ENCODE data around the gene CNTNAP3B.

GRCh38 chr9:37402862-37403605 is 19.5 kb upstream of the GRHPR start:
- PRO-cap = no peak
- RAMPAGE, long total RNA, 2 experiments = no peak in any of the 2 experiments

DNA sequence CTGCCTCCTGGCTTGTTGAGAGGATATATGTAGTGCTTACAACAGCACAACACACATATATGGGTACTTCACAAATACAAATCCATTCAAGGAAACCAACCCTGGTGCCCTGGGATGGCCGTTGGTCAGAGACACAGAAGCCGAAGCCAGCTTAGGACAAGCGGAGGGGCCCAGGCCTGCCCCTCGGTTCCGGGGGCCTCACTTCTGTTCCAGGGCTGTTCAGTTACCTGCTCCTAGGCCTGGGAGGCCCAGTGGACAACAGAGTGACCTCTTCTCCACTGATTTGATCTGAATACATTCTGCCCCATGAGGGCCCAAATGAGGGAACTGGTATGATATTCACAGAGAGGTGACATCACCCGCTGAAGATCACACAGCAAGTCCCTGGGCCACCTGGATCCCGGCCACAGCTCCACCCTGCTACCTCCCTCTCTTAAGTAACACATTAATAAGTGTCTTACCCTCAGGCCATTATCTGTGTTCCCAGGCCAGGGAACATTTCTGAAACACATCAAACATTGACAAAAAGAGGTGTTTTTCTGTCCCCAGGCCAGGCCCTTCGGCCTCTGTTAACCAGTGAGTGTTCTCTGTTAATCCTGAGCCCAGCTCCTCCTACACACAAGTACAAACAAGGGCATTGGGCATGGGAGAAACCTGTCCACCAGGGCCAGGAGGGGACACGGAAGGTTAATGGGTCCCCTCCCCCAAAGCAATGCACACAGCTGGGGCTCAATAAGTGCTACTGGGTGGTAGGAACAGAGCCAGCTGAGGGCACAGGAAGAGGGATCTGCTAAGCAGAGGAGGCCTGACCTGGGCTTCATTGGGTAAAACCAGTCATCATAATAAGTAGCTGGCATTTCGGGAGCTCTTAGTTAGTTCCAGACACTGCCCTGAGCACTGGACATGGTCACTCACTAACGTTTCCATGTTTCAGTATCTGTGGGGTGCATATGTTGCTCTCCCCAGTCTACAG is 4.4 kb upstream of the GRHPR start:
- PRO-cap = no peak
- RAMPAGE, long total RNA, 2 experiments = no peak in any of the 2 experiments

- PRO-cap = bidirectional peak, plus-strand start at chr9:37465973, minus-strand start at chr9:37465790
- RAMPAGE, long total RNA, 2 experiments = no peak in any of the 2 experiments
Observed at GRCh38 chr9:37465724-37465864, 344 bp upstream of the ZBTB5 start.

GRCh38 chr9:37646981-37647209 is 3.9 kb upstream of the FRMPD1 start:
- PRO-cap = no peak
- RAMPAGE, long total RNA, 2 experiments = no peak in any of the 2 experiments

GRCh38 chr9:37997611-37998362 is 71.2 kb downstream of the SHB start:
- PRO-cap = no peak
- RAMPAGE, long total RNA, 2 experiments = no peak in any of the 2 experiments

DNA sequence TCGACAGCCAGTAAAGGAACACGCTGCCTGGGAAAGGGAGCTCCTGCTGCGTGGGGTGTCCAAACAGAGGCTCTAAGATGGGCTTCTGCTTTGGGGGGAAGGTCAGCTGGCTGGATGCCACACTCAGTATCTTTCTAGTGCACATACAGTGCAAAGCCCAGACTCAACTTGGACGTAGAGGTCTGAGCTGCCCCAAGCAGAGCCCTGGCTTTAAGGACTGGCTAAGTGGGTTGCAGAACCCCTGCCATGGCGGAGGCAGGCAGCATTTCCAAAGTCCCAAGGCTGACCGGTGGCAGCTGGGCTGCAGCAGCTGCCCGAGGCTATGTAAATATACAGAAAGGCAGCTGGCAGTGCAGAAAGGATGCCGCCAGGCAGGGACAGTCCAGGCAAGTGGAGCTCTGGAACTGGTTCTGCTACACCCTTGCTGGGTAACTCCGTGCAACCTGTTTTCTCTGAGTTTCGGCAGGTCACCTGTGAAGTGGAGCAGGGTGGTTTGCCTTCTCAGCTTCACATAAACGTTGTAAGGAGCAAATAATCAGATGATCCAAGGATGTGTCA is 46.1 kb downstream of the SHB start:
- PRO-cap = no peak
- RAMPAGE, long total RNA, 2 experiments = no peak in any of the 2 experiments

DNA sequence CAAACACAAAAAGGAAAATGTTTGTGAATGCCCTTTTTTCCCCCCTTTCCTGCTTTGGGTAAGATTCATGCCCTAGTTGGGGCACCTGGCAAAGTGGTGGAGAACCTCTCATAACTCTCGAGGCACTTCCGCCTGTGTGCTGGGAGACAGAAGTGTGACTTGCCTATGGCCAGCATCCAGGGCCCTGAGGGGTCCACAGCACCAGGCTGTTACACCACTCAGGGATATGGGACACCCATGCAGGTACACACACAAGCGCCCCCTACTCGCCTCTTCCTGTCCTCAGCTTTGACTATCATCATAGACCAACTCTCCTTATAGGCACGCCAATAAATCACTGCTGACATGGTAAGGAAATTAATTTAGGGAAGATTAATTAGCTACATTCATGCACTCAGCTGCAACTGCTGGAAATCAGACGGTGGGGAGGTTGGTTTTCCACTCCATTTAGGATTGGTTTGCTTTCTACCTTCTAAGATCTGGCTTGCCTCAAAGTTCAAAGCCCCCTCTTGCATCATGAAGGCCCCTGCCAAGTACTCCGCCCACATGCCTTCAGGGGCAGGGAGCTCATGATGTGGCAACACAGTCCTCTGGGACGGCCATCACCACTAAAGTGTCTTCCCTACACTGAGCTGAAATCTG is 45.3 kb downstream of the SHB start:
- PRO-cap = no peak
- RAMPAGE, long total RNA, 2 experiments = no peak in any of the 2 experiments

- PRO-cap = no peak
- RAMPAGE, long total RNA, 2 experiments = no peak in any of the 2 experiments
Observed at GRCh38 chr9:38038399-38039260, 30.4 kb downstream of the SHB start.

DNA sequence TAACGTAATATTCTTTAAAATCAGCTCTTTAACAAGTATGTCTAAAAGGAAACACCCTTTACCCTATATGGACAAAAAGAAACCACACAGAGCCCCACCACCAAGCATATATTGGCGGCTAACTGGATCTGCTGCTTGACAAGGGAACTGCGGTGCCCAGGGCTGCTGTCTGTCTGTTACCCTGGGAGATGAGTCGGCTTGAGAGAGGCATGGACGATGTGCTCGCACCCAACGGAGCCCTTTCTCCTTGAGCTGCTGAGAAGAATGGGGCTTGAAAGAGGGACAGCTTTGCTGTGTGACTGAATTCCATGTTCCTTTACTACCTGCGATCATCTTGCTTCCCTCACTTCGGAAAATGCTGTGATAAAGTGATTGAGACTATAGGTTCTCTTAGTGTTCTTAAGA is 158.7 kb upstream of the SHB start:
- PRO-cap = no peak
- RAMPAGE, long total RNA, 2 experiments = no peak in any of the 2 experiments

DNA sequence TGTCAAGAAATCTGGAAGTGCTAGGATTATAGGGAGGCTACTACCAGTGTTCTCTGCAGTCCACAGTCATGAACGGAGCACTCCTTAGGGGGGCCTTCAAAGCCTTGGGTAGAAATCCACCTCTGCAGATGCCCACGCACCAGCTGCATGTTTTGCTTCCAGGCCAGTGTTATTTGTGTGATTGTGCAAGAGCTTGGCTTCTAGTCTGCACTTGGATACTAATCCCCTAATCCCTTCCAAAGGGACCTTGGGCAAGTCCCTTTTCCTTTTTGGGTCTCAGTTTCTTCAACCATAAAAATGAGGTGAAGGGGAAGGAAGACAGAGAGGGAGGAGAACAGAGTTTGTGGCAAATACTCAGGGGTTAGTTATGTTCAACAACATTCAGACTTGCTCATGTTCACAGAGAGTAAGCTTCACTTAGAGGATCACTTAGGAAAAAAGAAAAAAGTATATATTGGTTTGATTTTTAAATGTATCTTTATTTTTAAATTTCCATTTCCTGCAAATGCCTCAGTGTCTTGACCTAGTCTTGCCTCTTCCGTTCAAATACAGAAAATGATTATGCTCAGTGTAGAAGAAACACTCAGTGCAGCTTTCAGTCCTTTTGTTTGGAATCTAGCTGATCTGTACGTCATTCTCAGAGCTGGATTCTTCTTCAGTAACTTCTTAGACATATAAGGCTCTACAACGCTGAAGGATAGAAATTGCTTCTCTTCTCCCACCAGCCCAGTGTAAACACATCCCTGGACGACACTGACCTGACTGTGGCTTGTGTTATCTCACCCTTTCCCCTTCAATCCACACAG is 3.4 kb upstream of the ALDH1B1 start:
- PRO-cap = bidirectional peak, plus-strand start at position 734 of the sequence, minus-strand start at position 610 of the sequence
- RAMPAGE, long total RNA, 2 experiments = no peak in any of the 2 experiments

GRCh38 chr9:40601000-40601868 is 527.2 kb downstream of the FOXD4L6 start:
- PRO-cap = no peak
- RAMPAGE, long total RNA, 2 experiments = no peak in any of the 2 experiments

DNA sequence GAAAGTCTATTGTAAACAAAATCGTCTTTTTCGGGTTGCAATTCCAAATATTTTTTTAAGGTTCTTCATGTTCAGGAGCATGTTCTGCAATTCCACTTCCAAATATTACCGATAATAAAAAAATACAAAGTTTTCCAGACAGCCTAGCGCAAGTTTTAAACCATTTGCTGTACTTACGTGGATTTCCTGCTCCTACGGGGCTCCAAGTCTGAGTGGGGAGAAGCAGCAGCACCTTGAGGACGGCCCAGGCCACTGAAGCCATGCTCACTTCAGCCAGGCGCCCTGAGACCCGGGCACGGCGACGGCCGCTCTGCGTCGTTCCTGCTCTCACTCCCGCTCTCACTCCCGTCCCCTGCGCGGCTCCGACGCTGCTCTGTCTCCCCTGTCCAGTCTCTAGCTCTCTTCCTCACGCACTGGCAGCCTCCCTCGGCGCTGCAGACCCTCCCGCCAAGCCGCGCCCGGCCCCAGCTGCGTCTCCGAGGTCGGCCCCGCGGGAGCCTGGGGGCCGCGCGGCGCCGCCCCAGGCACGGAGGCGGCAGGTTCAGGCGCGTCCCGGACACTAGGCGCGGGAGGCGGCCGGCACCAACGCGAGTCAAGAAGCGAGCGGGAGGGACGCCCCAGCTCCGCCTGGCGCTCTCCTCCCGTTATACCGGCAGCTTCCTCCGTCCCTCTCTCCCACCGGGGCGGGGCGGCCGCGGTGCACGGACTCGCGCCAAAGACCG is at the start of gene CNTNAP3B:
Gene CNTNAP3B (minus strand): TSS at position 594 of the 722 bp plus-strand sequence.
- PRO-cap = no peak
- RAMPAGE, long total RNA, 2 experiments = no peak in any of the 2 experiments

DNA sequence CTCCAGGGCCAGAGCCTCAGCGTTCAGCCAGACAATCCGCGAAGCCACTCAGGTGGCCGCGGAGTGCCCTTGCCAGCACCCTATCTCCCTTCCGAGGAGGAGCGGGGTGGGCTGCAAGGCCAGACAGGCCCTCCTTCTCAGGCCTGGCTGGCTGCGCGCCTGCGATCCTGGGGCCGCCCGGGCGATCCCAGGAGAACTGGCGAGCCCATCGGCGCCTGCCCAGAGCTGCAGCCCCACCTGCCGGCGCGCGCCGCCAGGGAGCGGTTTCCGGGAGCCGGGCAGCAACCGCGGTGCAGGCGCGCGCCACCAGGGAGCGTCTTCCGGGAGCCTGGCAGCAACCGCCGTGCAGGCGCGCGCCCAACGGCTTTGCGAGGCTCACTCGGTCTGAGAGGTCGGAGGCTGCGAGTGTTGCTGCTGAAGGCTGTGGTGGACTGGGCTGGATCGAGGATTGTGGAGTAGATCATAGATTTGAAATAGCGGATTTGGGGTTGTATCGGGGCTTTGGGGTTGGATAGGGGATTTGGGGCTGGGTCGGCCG is 668.7 kb downstream of the SPATA31A6 start:
- PRO-cap = no peak
- RAMPAGE, long total RNA, 2 experiments = no peak in any of the 2 experiments

DNA sequence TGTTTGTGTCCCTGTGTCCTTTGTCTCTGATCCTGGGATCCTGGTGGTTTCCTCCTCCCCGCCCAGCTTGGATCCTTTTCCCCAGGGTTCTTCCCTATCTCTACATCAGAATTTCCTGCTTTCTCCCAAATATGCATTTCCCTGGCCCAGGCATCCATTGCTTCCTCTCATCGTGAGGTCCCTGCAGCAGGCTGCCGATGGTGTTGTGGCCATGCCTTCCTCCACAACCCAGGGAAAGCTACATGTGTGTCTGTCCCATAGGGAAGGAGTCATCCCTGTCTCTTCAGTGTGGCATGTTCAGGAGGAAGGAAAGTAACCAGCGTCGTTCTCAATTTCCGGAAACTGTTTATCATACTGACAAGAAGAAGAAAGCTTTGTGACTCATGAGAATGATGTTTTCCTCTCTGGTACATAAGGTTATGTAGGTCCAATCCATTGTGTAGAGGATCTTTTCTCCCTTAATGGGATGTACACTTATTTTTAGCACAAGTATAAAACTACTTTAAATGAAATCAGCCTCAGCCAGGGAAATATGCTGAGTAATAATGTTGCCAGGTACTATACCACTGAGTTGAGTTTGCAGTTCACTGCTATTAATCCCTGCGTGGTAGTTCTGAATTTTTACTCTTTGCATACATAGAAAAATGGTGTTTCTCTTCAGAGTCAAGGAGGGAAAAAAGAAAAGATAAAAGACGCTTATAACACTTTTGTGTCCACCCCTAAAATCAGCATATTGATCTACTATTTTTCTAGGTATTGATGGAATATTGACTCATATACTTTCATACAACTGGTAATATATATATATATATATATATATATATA is 956.8 kb downstream of the SPATA31A6 start:
- PRO-cap = no peak
- RAMPAGE, long total RNA, 2 experiments = no peak in any of the 2 experiments

- PRO-cap = unidirectional peak, minus-strand start at chr9:62802633; unidirectional peak, minus-strand start at chr9:62802699
- RAMPAGE, long total RNA, 2 experiments = start-site peak on the plus strand in 1 of 2 experiments, at chr9:62802747-62802763 at its widest, 20 reads per replicate
Observed at GRCh38 chr9:62802363-62802981, 1612.6 kb downstream of the SPATA31A7 start.

DNA sequence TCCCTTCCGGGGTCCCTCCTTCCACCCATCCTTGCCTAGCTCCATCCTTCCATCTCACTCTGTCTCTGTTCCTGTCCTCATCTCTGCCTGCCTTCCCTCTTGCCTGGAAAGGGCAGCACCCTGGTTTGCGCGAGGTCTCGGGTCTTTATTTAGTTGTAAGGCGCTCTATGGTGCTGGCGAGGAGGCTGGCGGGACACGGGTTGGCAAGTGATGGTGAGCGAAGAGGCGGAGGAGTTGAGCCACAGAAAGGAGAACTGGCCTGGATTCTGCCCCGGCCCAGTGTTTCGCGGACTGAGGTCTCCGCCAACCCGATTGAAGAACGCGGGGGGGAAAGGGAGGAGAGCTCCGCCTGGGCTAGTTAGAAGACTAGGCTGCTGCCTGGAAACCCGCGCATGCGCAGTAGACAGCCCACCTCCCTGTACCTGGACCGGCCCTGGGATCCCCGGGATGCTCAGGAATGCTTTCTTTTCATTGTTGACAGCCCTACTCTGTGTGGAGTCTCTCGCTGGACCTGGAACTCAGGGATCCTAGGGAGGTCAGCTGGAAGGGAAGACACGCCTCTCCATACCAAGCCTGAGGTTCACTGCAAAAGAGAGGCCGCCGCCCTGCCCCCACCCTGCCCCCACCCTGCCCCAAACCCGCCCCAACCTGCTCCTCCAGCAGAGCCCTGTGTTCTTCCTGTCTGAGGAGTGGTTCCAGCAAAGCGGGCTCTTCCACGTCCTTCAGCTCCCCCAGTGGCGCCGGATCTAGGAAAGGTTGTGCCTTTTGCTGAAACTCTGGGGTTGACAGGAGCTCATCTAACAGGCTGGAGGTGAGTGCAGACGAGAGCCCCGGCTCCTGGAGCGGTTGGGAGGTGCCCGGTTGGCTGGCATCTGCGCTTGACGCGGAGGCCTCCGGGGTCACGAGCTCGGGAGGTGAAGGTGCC is 1467.7 kb downstream of the FOXD4L5 start:
- PRO-cap = bidirectional peak, plus-strand start at position 436 of the sequence, minus-strand start at position 207 of the sequence
- RAMPAGE, long total RNA, 2 experiments = start-site peak on the plus strand in 1 of 2 experiments, centred at position 716 of the sequence, 7 reads per replicate

GRCh38 chr9:65386238-65386621 is 101.2 kb upstream of the FOXD4L5 start:
- PRO-cap = no peak
- RAMPAGE, long total RNA, 2 experiments = no peak in any of the 2 experiments

DNA sequence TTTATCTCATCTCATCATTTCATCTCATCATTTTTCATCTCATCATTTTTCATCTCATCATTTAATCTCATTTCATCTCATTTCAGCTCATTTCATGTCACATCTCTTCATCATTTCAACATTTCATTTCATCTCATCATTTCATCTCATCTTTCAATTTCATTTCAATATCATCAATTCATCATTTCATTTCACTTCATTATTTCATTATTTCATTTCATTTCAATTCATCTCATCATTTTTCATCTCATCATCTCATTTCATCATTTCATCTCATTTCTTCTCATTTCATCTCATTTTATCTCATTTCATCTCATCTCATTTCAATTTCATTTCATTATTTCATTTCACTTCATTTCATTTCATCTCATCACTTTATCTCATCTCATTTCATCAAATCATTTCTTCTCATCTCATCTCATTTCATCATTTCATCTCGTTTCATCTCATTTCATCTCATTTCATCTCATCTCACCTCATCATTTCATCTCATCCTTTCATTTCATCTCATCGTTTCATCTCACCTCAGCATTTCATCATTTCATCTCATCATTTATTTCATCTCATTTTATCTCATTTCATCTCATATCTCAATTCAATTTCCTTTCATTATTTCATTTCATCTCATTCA is 74.4 kb downstream of the FOXD4L4 start:
- PRO-cap = no peak
- RAMPAGE, long total RNA, 2 experiments = no peak in any of the 2 experiments

GRCh38 chr9:65811875-65812348 is 75.0 kb downstream of the FOXD4L4 start:
- PRO-cap = no peak
- RAMPAGE, long total RNA, 2 experiments = no peak in any of the 2 experiments

- PRO-cap = no peak
- RAMPAGE, long total RNA, 2 experiments = no peak in any of the 2 experiments
Observed at GRCh38 chr9:67717834-67718413, 140.8 kb upstream of the ANKRD20A1 start.